Measurements from ENCODE around the gene PADI1.

- RRBS: no CpG with 5 or more reads among the region's 6 CpGs
These were observed 12.9 kb downstream of the SZRD1 start for GRCh38 chr1:16379979-16380370.

- RRBS: no CpG with 5 or more reads among the region's 5 CpGs
These were observed 20.1 kb downstream of the SZRD1 start for GRCh38 chr1:16387146-16387496.

DNA sequence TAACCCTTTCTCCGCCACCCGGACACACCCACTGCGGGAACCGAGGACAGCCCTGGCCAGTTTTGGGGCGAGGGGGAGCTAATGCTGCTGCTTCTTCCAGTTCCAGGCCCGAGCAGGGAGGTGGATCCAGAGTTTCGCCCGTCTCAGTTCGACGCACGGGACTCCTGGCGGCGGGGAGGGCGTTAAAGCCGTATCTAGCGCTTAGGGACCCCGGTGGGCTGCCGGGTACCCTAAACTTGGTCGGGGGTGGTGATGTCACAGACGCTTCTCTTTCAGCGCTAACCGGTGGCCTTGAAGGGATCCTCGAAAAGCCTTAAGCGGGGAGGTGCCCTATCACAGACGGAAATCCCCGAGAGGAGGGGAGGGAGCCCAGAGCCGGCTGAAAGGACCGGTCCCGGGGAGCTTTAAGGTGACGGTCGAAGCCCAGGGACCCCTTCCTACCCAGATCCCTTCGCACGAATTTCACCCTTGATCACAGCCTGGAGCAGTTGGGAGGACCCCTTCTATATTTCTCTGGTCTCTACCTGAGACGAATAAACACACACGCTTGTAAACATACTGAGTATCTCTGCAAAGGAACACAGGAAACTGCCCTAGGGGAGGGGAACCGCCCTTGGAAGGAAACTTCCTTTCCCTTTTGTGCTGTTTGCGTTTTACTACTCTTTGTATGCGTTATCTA lies 505 bp downstream of the NECAP2 start:
- RRBS: 5% methylated on average over 4 of the region's 38 CpGs

DNA sequence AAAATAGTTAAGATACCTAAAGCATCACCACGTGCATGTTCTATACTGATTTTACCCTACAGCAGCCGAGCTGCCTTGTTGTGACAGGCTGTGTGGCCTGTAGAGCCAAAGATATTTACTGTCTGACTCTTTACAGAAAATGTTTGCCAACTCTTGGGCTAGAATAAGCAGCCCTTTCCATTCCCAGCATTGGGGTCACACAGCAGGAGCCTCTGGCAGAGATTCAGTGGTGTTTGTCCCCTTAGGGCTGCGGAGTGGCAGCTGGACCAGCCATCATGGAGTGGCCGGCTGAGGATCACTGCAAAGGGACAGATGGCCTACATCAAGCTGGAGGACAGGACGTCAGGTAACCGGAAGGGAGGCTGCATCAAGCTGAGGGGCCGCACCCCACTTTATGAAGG lies 2.9 kb downstream of the NECAP2 start:
- RRBS: no CpG with 5 or more reads among the region's 7 CpGs

GRCh38 chr1:16606460-16607040 lies 166.0 kb downstream of the NECAP2 start:
- RRBS: no CpG with 5 or more reads among the region's 3 CpGs

DNA sequence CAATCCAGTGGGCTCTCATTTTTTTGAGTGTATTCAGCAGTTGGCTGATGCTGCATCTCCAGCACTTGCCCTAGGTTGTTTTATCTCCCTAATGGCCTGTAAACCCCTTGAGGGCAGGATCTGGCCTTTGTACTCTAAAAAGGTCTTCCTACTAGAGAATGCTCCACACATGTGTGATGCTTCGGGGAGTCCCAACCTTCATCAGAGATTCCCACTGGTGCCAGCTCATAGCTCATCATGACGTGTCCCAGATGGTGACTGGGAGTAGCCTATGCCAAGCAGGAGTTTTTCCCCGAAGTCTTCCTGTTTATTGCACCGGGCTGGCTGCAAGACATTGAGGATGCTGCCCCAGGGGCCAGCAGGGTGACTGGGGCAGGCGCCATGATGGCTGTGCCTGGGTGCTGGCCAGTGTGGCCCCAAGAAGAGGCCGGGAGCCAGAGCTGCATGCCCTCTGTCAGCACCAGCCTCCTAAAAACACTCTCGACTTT lies 157.6 kb upstream of the CROCC start:
- RRBS: no CpG with 5 or more reads among the region's 7 CpGs

DNA sequence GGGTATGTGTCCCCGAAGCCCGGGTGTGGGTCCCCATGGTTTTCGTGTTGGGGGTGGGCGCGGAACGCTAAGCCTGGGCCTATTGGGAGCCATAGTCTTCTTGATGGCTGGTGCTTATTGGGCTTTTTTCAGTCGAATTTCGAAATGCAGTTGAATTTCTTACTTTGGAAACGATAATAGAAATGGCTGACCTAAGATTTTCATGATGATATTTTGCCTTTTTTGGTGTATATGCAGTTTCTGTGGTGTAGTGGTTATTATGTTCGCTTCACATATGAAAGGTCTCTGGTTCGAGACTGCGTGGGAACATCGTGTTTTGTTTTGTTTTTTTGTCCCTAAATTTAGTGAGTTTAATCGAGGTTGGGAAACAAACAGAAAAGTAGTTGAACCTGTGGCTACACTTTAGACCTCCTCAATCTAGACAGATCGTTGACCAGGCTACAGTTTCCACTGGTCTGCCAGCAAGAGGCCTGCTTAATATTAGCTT lies 61.7 kb upstream of the CROCC start:
- RRBS: no CpG with 5 or more reads among the region's 15 CpGs

GRCh38 chr1:16945965-16946615 lies 24.4 kb downstream of the CROCC start:
- RRBS: no CpG with 5 or more reads among the region's 14 CpGs

- RRBS: no CpG with 5 or more reads among the region's 24 CpGs
These were observed 14.7 kb downstream of the MFAP2 start for GRCh38 chr1:16965511-16966393.

GRCh38 chr1:17075482-17075777 lies 21.6 kb upstream of the SDHB start:
- RRBS: no CpG with 5 or more reads among the region's 7 CpGs

GRCh38 chr1:17204934-17205377 lies at the start of gene PADI1:
Gene PADI1 (plus strand): TSS chr1:17205128.
- RRBS: no CpG with 5 or more reads among the region's 7 CpGs

- RRBS: no CpG with 5 or more reads among the region's 5 CpGs
These were observed 5.2 kb downstream of the PADI6 start for GRCh38 chr1:17377332-17377551.

- RRBS: no CpG with 5 or more reads among the region's 28 CpGs
These were observed 15.8 kb downstream of the RCC2 start for GRCh38 chr1:17423439-17424357.

DNA sequence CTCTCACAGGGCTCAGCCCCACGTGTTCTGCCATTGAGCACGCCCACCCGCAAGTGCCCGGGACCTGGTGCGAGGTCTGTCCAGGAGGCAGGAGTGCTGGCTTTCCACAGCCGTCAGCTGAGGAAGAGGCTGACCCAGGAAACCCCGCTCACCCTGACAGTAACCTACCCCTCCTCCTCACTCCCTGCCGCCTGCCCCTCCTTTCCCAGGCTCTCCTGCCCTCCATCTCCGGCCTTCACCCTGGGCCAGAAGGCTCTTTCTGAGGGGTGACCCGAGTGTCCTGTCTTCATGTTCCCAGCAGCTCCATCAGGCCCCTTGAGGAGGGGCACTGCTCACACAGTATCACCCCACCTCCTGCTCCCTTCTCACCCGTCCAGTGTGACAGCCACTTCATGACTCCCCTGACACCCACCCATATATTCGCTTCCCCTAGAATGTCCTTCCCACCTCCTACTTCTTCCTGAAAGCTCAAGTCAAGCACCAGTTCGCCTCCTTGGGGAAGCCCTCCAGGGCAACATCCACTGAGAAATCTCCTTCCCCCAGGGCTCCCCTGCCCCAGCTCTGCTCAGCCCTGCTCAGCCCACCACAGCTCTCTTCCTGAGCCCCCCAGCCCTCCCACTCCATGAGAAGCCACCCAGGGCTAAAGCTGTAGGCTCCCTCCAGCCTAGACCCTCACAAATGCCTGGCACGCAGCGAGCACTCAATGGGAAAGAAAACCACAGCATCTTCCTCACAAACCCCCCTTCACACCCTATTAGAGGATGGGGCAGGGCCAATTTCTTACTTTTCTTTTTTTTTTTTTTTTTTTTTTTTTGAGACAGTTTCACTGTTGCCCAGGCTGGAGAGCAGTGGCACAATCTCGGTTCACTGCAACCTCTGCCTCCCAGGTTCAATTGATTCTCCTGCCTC lies 13.3 kb downstream of the RCC2 start:
- RRBS: no CpG with 5 or more reads among the region's 16 CpGs

DNA sequence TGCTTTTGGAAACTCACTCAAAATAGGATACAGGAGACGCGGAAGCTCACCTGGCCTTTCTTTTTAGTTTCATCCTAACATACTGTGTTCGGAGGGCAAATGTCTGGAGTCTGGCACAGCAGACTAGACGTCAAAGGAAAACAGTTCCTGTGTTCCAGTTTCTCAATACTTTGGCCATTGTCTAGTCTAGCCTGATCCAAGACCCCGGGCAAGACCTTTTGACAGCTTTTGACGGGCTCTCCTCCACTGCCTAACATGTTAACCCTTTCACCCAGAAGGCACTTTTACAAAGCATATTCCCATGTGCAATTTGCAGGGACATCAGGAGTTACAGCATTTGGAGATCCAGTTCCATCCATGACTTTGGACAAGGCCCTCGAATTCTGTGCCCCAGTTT lies 2.7 kb downstream of the RCC2 start:
- RRBS: no CpG with 5 or more reads among the region's 7 CpGs

GRCh38 chr1:17441276-17442145 lies 2.0 kb upstream of the RCC2 start:
- RRBS: no CpG with 5 or more reads among the region's 12 CpGs

DNA sequence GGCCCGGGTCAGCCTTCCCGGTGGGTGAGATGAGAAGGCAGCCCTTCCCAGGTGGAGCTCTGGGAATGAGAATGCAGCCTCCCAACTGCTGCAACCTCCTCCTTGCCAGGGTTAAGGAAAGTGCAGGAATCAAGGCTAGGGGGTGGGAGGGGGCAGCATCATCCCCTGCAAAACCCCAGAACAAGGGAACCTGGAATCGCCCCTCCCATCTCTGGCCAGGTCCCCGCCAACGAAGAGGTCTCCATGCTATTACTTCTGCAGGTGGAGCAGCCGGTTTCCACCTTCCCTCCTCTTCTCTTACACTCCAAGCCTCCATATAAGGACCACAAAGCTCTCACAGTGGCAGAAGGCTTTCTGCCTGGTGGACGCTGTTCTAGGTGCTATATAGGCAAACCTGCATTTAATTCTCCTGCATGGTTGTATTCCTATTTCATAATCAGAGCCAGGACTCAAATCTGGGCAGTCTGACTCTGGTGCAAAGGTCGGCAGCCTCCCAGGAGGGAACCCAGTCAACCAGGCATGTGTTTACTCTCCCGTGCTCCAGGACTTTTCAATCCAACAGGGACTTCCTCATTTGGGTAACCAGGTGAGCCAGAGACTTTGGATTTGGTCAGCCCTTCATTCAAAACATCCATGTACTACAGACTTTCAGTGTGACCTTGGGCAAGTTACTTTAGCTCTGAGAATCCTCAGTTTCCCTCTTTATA lies 22.8 kb upstream of the ARHGEF10L start:
- RRBS: no CpG with 5 or more reads among the region's 9 CpGs

- RRBS: no CpG with 5 or more reads among the region's 15 CpGs
These were observed 12.2 kb upstream of the ARHGEF10L start for GRCh38 chr1:17527044-17527962.

- RRBS: no CpG with 5 or more reads among the region's 17 CpGs
These were observed 11.5 kb downstream of the ARHGEF10L start for GRCh38 chr1:17550626-17551720.

DNA sequence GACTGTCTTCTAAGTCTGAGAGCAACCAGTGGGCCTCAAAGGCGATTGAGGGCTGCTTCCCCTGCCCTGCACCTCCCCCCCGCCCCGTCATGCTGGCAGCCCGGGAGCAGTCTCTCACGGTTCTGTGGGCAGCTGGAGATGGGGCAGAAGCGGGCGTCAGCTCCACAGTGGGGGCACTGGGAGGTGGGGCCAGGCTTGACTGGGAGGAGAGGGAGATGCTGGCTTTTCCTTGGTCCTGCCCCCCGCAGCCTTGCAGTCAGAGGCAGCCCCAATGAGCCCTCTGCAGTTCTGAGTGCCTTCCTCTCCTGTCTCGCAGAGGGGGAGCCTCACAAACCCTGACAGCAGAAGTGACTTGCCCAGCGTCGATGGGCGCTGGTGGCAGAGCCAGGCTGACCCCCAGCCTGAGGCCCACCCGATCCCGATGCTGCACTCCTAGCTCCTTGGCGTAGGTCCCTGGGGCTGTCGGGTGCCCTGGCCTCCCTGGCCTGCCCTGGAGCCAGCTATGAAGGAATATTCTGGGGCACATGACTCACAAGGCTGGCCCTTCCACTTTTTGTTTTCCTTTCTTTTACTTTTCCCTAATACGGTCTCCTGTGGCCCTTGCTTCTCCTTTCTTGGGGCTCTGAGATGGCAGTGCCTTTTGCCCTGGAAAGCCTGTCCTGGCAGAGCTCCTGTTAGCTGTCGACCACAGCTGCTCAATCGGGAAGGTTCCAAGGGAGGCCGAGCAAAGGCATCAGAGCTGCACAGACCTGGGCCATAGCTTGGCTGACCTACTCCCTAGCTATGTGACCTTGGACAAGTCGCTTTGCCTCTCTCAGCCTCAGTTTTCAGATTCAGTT lies 21.9 kb downstream of the ARHGEF10L start:
- RRBS: no CpG with 5 or more reads among the region's 21 CpGs

All from GM12891 (cell line).